ENCODE measurements around a stretch of chr3.

GRCh38 chr3:197527521-197528255 lies 28.1 kb downstream of the BDH1 start:
- RRBS: no CpG with 5 or more reads among the region's 11 CpGs

DNA sequence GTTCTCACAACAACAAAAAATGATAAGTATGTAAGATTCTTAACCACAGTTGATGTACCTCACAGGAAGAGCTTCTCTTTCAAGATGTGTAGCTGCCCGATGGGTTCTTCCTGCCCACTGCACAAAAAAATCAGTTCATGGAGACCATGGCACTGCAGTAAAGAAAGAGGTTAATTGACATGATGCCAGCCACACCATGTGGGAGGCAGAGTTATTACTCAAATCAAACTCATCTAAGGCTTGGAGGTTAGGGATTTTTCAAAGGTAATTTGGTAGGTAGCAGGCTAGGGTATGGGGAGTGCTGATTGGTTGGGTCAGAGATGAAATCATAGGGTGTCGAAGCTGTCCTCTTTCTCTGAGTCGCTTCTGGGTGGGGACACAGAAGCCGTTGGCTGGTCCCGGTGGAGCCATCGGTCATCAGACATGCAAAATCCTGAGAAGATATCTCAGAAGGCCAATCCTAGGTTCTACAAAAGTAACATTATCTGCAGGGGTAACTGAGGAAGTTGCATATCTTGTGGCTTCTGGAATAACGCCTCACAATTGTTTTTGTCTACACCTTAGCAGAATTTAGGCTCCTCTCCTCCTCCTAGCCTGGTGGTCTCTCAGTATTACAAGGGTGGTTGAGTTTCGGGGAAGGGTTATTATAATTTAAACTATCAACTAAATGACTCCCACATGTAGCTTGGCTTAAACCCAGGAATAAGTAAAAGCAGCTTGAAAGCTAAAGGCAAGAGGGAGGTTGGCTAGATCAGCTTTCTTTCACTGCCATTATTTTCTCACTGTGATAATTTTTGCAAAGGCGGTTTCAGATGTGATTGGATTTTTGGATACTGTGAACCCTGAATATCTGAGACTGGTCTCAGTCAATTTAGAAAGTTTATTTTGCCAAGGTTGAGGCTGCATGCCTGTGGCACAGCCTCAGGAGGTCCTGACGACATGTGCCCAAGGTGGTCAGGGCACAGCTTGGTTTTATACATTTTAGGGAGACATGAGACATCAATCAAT lies 57.7 kb upstream of the BDH1 start:
- RRBS: no CpG with 5 or more reads among the region's 10 CpGs

- RRBS: no CpG with 5 or more reads among the region's 50 CpGs
These were observed 81.9 kb downstream of the RUBCN start for GRCh38 chr3:197654774-197655310.

GRCh38 chr3:197838522-197838869 lies 47.4 kb downstream of the LRCH3 start:
- RRBS: no CpG with 5 or more reads among the region's 4 CpGs

DNA sequence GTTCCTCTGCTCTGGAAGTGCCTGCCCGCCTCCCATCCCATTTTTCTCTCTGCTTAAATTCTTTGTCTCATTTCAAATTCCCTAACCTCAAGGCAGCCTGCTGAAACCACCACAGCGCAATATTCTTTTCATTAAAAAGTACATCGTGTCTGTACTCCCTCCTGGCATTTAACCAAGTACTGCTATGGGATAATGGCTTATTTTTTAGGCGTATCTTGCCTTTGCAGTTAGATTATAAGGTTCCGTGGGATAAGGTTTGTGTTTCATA lies 906 bp downstream of the LMLN start:
- RRBS: no CpG with 5 or more reads among the region's 5 CpGs

DNA sequence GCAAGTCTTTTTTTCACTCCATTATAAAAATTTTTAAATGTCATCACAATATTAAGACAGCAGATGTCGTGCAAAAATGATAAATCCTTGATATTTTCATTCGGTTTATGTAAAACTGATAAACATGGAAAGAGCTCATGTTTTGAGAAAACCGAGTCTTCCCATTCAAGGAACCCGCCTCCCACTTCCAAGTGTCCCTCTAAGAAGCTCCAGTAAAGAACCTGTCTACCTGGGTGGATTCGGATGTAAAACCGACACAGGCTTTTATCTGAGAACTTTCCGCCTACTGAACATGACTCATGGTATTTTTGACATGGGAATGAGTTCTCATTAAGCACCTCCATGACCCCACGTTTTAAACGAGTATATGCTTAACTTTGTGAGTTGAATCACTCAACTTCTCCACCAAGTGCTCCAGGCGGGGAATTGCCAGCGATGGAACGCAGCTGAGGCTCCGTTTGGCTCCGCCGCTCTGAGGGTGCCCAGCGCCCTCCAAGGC lies 119.8 kb downstream of the LMLN start:
- RRBS: no CpG with 5 or more reads among the region's 16 CpGs

Data from choroid plexus epithelial cell (primary cell).